Cardiac septum (tissue), 1 donor: Measurements from ENCODE around the gene ATXN2.

DNA sequence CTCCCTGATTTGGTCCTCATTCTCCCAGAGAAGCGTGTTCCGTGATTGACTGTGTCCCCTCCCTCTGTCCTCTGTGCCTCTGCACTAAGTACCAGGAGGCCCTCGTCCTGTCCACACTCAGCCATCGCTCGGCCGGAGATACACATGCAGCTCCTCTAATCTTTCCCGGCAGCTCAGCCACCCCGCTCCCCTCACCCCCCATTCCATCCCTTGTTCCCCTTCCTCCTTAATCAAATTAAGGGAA, 28.3 kb upstream of the ATP2A2 start:
- PRO-cap = bidirectional peak, plus-strand start at position 114 of the sequence, minus-strand start at position 81 of the sequence

DNA sequence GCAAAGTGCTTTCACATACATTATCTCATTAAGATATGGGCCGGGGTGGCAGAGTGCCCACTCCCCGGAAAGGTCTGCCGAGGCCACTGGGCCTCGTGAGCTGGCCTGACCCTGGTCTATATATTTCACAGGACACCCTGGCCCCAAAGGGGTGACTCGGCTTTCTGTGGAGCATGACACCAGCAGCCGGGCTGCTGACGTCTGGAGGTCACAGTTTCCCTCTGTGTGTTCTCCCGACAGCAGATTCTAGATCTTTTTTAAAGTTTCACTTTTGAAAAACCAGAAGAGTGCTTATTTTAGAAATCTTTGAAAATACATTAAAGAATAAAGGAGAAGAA, 27.8 kb upstream of the ATP2A2 start:
- PRO-cap = no peak

DNA sequence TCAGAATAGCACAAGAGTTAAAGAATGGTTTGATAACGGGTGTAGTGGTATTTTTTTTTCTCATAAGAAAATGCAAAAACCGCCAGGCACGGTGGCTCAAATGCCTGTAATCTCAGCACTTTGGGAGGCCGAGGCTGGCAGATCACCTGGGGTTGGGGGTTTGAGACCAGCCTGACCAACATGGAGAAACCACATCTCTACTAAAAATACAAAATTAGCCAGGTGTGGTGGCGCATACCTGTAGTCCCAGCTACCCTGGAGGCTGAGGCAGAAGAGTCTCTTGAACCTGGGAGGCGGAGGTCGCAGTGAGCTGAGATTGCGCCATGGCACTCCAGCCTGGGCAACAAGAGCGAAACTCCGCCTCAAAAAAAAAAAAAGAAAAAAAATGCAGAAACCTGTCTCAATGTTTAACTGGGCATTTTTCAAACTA, 59.1 kb downstream of the ATP2A2 start:
- PRO-cap = no peak

DNA sequence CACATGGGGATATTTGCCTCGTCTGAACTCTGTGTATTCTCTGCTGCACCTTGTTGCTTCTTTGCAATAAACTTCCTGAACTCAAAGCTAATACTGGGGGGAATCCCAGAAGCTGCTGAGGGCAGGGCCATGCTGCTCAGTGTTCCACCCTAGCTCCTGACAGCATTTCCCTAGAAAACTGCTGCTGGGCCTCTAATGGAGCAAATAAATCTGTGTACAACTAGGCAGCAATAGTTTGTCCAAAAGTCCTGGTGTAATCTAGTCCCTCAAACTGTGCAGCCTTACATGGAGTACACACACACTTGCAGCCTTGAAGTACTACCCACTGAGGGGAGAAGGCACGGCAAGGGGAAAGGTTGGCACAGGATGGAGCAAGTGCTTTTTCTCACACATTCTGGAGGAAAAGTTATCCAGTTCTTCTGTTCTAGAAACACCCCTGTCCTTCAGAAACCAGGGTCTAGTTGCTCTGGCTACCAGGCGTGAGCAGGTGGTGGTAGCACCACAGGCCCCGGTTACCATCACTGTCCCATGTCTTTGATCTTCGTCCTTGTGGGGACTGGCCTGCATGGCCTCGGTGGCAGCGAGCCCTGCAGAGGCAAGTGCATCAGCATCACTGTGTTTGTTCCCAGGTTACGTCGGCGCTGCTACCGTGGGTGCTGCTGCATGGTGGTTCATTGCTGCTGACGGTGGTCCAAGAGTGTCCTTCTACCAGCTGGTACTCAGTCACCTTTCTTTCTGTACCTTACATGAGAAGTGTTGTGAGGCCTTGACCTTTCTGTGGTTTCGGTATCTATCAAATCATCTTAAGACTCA, 59.0 kb downstream of the ANAPC7 start:
- PRO-cap = no peak

DNA sequence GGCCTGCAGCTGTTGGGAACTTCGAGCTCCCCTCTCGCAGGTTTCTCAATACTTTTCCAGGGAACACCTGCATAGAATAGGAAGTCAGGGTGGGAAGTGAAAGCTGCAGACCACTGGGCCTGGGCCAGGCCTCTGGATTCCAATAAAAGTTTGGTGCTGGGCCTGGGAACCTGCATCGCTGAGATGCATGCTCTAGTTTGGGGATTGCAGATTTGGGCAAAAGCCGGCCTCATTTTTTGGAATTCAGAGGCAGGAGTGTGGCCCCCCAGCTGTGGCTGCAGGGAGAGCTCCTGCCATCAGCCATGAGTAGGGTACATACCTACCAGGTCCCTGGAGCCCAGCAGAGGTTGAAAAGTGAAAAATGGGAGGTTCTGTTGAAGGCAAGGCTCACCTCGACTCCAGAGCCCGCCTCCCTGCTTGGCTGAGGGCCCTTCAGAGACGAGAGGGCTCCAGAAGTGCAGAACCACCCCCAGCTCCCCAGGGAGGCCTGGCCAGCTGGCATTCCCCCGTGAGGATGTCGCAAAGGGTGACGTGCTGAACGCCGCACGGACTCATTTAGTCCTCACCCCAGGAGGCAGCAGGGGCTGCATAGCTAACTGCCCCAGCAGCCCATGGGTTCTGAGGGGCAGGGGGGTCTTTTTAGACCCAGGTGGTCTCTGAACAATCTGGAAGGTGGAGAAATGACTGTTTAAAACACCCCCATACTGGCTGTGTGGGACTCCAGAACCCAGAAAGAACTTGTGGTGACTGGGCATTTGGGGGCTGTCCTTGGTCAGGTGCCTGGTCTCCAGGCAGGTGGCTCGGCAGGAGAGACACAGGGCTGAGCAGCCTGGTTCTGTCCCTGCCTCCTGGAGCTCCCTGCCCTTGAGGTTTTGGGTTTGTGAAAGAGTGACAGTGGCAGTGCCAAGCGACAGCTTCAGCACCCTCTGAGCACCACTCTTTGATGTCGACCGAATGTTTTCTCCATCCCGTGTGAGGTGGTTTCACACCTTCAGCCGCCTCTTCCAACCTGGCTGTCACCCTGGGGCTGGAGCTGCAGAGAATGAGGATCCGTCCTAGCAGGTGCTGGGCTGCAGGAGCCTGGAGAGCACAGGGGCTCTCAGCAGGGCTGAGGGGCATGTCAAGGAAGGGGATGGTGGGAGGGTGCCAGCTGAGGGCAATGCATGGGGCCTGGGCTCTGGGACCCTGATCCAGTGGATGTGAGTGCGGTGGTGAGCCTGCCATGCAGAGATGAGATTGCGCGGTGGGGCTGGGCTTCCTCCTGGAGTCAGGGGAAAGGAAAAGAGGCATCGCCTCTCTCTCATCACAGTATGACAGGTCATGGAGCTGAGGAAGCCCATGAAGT, 31.9 kb downstream of the ANAPC7 start:
- PRO-cap = no peak

DNA sequence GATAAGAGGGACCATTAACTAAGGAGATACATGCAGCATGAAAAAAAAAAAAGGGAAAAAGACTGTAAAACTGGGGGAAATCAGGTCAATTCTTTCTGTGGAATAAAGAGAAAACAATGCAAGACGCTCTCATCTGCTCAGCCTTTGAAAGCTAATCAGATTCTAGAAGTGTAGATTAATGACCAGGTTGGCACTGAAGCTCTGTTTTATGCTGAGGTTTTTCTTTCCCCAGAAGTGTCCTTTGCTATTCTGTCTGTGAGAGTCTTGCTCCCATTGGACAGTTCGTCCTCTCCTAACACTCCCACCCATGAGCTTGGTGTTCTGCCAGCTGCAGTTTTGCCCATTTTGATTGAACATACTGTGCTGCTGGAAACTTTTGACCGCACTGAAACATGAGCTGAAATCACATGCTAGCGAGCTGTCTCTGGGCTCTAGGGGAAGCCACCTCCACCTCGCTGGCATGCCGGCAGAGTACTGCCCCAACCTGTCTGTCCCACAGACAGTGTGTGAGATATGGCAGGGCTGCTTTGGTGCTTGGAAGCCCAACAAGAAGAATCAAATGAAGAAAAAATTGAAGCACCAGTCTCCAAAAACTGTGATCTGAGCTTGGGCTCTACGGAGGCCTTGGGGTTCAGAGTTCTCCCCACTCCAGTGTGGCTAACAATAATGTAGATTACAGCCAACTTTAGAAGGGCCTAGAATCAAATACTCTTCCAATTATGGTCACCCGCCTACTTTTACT, 39.6 kb downstream of the PPTC7 start:
- PRO-cap = no peak

GRCh38 chr12:110780504-110780868, 37.8 kb upstream of the PPP1CC start:
- PRO-cap = no peak

DNA sequence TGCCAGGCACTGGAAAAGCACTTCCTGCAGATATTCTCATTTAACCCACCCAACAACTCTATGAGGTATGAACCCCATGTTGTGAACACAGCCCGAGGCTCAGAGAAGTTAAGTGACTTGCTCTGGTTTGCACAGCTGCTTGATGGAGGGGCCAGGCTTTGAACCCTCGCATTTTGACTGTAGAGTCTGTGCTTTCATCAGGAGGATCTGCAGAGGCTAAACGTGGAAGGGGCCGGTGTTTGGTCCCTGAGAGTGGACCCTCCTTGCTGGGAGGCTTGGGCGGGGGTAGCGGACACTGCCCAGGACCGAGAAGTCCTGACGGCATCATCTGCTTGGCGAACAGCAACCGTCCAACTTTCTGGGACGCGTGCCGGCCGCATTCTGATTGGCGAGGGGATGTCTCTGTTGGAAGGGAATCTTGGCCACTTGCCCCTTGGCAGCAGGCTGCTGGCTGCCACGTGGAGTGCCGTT, 132.6 kb downstream of the CUX2 start:
- PRO-cap = unidirectional peak, minus-strand start at position 175 of the sequence

DNA sequence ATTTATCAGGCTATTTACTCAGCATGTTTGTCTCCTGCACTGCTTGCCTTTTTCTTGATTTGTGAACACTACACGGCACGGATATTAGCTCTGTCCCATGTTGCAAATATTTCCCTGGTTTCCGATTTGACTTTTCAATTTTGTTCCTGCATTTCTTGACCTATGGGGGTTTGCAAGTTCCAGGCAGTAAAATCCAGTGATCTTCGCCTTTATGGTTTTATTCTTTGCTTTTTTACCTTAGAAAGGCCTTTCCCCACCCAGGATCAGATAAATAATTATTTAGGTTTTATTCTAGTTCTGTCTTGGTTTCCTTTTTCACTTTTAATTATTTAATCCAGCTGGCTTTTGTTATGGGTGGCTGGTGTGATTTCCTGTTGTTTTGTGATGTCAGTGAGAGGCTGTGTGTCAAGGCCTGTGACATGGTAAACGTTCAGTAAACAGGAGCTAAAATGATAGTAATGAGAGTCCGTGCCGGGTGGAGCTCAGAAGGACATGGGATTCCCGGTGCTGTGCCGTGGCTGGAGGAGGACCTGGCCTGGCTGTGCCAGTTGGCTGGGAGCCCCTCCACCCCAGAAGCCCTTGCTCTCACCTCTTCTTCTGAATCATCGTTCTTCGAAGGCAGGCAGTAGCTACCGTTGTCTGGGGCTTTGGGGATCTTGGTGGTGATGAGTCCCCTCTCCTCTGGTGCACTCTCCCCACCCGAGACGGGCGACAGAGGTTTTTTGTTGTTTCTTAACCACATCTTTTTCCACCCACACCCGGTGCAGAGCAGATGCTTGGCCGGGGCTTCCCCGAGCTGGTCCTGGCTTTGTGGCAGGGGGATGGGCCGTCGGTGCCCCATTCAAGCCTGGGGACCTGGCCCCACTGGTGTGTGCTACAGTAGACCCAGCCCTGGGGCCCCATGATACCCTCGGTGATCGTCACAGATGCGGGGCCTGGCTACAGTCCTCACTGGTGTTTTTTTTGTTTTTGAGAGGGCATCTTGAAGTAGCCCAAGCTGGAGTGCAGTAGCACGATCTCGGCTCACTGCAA, 29.0 kb downstream of the SH2B3 start:
- PRO-cap = bidirectional peak, plus-strand start at position 485 of the sequence, minus-strand start at position 317 of the sequence

DNA sequence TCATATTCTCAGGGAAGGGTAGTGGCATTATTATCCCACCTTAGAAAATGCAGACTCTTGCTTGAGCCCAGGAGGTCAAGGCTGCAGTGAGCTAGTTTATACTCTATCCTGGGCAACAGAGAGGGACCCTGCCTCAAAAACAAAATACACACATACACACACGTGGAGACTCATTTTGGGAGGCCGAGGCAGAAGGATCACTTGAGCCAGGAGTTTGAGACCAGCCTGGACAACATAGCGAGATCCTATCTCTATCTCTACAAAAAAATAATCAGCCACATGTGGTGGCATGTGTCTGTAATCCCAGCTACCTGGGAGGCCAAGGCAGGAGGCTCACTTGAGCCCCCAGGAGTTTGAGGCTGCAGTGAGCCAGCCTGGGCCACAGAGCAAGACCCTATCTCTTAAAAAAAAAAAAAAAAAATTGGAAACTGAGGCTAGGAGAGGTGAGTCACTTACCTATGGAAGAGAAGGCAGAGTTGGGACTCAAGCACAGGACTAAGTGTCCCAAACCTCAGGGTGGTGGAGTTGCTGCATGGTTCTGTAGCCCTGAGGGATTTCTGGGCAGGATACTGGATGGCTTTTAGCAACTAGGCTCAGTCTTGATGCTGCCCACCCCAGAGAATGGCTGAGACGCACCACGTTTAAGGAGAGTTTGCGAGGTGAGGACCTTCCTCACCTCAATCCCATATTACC, 35.4 kb downstream of the SH2B3 start:
- PRO-cap = no peak

- PRO-cap = no peak
These were observed 43.1 kb downstream of the SH2B3 start for GRCh38 chr12:111448838-111449244.

- PRO-cap = no peak
These were observed 80.5 kb downstream of the ATXN2 start for GRCh38 chr12:111518555-111519106.

GRCh38 chr12:111598478-111599037, 557 bp downstream of the ATXN2 start:
- PRO-cap = no peak

GRCh38 chr12:111599038-111599929, at the start of gene ATXN2:
Gene ATXN2 (minus strand): TSS chr12:111599315.
- PRO-cap = bidirectional peak, plus-strand start at chr12:111599602, minus-strand start at chr12:111599293

DNA sequence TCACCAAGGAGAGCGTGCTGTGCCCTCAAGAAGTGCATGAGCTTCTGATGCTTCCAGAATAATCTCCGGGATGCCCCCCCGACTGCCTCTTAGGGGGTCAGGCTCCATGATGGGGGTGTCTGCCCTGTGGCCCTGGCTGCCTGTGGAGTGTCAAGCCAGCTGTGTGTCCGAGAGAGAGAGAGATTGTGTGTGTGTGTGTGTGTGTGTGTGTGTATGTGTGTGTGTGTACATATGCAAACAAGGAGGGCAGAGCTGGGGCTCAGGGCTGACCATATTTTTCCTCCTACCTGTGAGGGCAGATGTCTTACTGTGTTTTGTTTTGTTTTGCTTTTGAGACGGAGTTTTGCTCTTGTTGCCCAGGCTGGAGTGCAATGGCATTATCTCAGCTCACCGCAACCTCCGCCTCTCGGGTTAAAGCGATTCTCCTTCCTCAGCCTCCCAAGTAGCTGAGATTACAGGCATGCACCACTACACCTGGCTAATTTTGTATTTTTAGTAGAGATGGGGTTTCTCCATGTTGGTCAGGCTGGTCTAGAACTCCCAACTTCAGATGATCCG, 5.5 kb upstream of the ALDH2 start:
- PRO-cap = no peak

DNA sequence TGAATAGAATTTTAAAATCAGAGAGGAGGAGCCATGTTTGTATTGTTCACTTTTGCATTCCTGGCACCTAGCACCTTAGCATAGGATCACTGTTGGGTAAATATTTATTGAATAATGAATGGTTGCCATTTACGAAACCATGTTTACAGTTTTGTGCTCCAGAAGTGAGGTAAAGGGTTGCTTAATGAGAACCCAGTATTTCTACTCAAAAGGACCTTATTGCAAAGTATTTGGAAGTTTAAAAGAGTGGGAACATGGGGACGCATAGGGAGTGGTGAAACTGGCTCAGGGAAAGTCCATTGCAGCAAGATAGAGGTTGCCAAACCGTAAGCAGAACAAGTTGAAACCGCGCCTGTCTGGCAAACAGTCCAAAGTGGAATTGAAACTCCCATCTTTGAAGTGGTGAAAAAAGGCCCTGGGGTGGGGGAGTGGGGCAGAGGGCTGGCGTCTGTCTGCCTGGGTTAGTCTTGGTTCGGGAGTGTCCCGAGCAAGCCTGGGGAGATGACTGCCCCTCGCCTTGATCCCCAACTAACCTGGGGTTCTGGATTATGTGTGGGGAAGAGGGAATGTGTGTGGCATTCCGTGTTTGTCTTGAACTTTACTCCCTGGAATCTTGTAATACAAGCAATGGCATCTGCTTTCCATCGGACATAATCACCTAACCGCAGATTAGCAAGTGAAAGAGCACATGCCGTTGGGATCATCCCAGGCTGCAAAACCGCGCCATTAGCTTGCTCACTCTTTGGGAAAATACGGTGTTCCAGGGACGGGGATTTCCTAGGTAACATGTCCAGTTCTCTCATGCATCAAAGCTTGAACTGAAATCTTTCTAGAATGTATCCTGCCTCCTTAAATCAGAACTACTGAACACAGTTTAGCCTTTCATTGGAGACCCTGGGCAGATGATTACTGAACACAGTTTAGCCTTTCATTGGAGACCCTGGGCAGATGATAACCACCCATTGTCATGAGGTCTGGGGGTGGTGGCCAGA, 7.3 kb downstream of the ALDH2 start:
- PRO-cap = no peak

- PRO-cap = no peak
These were observed 47.8 kb downstream of the MAPKAPK5 start for GRCh38 chr12:111889833-111890238.

DNA sequence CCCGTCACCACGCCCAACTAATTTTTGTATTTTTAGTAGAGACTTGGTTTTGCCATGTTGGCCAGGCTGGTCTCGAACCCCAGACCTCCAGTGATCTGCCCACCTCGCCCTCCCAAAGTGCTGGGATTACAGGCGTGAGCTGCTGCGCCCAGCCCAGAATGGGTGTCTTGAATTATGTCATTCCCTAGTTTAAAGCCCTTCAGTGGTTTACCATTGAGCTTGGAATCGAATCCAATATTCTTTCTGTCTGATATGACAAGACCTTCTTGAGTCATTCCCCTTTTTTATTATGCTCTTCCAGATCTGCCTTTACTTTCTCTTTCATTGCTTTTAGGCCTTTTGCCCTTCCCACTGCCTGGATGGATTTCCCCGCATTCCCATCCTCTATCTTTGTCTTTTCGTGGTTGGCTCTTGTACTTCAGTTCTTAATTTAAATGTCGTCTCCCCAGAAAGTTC, 1.5 kb downstream of the TRAFD1 start:
- PRO-cap = no peak

GRCh38 chr12:112296749-112297620, 85.2 kb downstream of the HECTD4 start:
- PRO-cap = no peak

GRCh38 chr12:112408593-112408741, 938 bp downstream of the RPL6 start:
- PRO-cap = no peak